AG10803 (cell line): ENCODE results near the genes B3GALNT1, SPTSSB, SLITRK3 and PDCD10.

- RRBS = no CpG with 5 or more reads among the region's 6 CpGs
Observed at GRCh38 chr3:157532318-157533005, 29.2 kb upstream of the VEPH1 start.

DNA sequence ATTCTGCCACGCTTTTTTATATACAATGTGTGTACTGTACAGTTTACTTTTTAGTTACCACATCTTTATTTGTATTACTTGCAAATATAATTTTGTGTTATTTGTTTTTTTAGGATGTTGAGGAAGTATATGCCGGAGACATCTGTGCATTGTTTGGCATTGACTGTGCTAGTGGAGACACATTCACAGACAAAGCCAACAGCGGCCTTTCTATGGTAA lies 11.8 kb downstream of the LXN start:
- RRBS = no CpG with 5 or more reads among the region's 3 CpGs

DNA sequence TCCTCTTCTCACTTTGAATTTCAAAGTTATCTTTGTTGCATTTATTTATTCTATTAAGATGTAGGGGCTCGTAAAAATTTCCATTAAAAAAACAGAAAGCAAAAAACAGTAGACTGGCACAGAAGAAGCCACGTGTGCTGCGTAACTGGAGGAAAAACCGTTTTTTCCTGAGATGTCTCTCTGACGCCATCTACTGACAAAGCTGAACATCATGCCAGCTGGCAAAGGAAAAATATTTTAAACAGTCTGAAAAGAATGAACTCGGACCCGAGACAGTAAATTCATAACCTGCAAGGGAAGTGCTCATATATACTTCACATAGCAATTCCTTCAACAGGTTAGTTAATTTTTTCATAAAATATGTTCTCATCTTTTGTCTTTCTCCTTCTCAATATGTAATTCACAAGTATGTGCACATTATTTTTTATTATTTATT lies 10.5 kb upstream of the MFSD1 start:
- RRBS = no CpG with 5 or more reads among the region's 7 CpGs

DNA sequence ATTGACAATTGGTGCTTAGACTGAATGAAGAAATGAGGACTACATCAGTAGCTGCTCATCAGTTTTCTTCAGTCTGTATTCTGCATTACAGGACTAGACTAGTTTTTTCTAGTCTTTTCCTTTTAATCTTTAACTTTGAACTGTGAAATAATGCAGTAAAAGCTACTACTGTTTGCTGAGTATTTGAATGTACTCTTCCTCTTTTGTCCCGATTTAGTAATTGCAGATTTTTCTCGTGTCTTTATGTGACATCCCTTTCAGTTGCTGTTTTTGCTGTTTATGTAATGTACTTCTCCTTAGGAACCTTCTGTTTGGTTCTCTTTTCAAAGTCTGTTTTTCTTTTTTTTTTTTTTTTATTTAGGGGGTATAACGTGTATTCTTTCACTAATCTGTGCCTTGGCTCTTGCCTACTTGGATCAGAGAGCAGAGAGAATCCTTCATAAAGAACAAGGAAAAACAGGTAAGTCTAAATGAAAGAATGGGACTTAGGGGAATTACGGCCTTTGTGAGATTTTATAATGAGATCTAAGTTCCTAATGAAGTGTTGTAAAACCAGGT lies 17.5 kb downstream of the MFSD1 start:
- RRBS = no CpG with 5 or more reads among the region's 4 CpGs

GRCh38 chr3:159451052-159451471 lies 178.0 kb downstream of the IQCJ-SCHIP1 start:
- RRBS = no CpG with 5 or more reads among the region's 5 CpGs

DNA sequence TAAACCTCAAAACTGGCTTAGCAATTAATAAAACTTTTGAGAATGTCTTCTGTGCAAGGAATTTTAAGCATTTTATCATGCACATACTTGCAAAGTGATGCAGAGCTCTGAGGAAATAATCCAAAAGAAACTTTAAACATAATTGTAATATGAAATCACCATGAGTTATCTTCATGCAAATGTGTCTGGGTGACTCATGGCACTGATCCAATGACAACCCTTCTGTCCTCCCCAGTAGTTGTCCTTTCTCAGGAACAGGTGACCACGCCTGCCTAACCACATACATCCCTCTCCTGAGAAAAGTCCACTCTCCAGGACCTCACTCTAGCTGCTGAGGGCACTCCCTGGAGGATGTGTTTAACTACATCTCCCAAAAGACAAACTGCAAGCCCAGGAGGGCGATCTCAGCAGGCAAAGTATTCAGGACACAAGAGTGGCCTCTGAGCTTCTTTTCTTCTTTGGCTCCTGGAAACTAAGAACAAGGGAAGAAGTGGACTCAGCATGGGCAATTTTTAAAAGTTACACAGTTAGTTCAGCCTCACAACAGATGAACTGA lies 185.0 kb downstream of the IQCJ-SCHIP1 start:
- RRBS = no CpG with 5 or more reads among the region's 2 CpGs

DNA sequence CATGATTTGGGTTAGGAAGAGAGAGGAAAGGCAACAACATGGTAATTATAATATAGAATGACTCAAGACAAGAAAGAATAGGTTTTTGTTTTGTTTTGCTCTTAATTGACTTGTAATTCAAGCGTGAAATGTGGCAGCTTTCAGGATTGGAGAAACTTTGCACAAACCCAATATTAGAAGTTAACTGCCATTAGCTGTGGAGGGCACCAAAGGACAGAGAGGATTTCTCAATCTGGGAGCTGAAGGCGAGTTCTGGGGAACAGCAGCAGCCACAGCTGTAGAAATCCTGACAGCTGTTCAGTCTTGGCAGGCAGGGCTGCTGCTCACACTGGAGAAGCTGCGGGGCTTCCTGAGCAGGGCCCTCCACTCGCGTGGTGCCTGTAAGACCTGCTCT lies 418.8 kb upstream of the C3orf80 start:
- RRBS = no CpG with 5 or more reads among the region's 5 CpGs

- RRBS = no CpG with 5 or more reads among the region's 5 CpGs
Observed at GRCh38 chr3:159821728-159822494, 403.3 kb upstream of the C3orf80 start.

GRCh38 chr3:160400774-160401194 lies 1.3 kb downstream of the SMC4 start:
- RRBS = 2% methylated on average over 20 of the region's 46 CpGs

- RRBS = no CpG with 5 or more reads among the region's 1 CpG
Observed at GRCh38 chr3:160419069-160419658, 19.7 kb downstream of the SMC4 start.

GRCh38 chr3:160509400-160510232 lies 55.8 kb downstream of the KPNA4 start:
- RRBS = no CpG with 5 or more reads among the region's 4 CpGs

GRCh38 chr3:161104441-161105719 lies at the start of gene B3GALNT1:
Gene B3GALNT1 (minus strand): TSS chr3:161105349.
- RRBS = 2% methylated on average over 27 of the region's 107 CpGs

DNA sequence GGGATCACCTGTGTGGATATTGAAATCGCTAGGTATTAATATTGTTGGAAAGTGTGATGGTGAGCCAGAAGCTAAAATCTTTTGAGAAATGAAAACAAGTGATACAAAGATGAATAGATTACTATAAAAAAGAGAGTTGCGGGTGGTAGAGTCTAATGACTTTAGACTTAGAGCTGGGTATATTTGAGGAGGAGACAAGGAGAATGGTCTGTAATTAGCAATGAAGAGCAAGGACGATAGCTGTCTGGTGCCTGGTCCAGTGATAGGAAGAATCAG lies 10.3 kb downstream of the NMD3 start:
- RRBS = no CpG with 5 or more reads among the region's 3 CpGs

GRCh38 chr3:161371437-161372314 lies at the start of gene SPTSSB:
Gene SPTSSB (minus strand): TSS chr3:161371517.
- RRBS = 3% methylated on average over 10 of the region's 53 CpGs

GRCh38 chr3:165195664-165196520 lies at the start of gene SLITRK3:
Gene SLITRK3 (minus strand): TSS chr3:165196384.
- RRBS = no CpG with 5 or more reads among the region's 41 CpGs

GRCh38 chr3:165785782-165786529 lies 51.3 kb downstream of the BCHE start:
- RRBS = no CpG with 5 or more reads among the region's 5 CpGs

DNA sequence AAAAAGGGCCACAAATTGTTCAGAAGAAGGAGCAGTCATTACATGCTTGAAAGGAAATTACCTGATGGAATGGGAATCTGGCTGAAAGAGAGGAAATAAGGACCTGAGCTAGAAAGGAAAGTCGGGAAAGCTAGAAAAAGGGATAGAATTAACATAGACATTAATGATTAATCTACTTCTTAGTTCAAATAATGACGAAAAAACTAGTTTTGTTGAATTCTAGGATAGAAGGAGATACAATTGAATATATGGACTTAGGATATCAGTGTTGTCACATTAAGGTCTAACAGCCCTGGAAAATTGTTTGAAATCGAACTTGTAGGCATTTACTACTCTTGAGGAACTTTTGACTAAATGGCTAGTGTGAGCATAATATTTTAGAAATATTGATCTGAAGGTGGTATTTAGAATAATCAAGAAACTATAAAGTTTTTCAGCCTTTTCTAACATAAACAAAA lies 49.7 kb downstream of the BCHE start:
- RRBS = no CpG with 5 or more reads among the region's 3 CpGs

DNA sequence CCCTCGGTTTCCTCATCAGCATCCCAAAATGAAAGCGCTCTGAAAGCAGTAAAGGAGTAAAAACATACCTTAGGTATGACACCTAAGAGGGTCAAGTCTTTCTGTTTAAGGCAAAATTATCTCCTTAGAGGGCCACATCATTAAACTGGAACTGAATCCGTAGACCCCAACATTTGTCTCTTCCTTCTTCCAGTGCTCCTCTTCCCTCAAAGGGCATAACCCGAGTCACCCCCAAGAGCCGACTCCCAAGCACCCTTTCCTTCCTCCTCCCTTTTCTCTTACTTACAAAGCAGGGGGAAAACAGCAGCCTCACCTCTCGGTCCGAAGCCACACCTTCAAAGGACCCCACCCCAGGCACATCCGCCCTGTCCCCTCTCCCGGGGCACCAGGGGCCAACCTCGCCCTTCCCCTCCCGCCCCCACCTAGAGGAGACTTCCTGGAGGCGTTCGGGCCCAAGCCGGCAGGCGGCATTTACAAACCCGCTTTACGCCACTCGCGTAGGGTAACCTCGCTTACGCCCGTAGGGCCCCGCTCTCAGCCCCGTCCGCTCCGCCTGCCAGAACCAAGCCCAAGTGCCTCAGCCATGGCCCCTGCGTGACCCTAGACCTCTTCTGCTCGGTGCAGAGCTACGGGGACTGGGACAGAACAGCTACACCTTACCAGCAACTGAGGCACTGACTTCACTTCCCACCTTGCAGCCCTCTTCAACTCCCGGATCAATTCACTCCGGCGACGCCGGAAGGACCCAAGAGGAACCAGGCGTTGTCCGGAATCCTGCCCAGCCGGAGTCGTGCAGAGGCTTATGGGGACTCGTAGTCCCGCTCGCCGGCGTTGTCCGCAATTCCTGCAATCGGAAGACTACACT lies at the start of gene PDCD10:
Gene PDCD10 (minus strand): TSS at position 747 of the 865 bp plus-strand sequence.
- RRBS = 1% methylated on average over 12 of the region's 45 CpGs

GRCh38 chr3:167735784-167736178 lies 260 bp downstream of the SERPINI1 start:
- RRBS = no CpG with 5 or more reads among the region's 13 CpGs

- RRBS = no CpG with 5 or more reads among the region's 5 CpGs
Observed at GRCh38 chr3:167977974-167978589, 117.6 kb downstream of the GOLIM4 start.